ENCODE results near the genes SYTL2, CHORDC1 and FAT3.

- PRO-cap = no peak
These were observed 420.4 kb upstream of the CCDC90B start for GRCh38 chr11:83706564-83706948.

GRCh38 chr11:83724509-83725549 lies 438.7 kb upstream of the CCDC90B start:
- PRO-cap = no peak

- PRO-cap = no peak
These were observed 973.2 kb downstream of the DLG2 start for GRCh38 chr11:84653992-84654207.

- PRO-cap = no peak
These were observed 907.0 kb downstream of the DLG2 start for GRCh38 chr11:84720132-84720583.

- PRO-cap = no peak
These were observed 152.9 kb downstream of the DLG2 start for GRCh38 chr11:85474307-85474597.

DNA sequence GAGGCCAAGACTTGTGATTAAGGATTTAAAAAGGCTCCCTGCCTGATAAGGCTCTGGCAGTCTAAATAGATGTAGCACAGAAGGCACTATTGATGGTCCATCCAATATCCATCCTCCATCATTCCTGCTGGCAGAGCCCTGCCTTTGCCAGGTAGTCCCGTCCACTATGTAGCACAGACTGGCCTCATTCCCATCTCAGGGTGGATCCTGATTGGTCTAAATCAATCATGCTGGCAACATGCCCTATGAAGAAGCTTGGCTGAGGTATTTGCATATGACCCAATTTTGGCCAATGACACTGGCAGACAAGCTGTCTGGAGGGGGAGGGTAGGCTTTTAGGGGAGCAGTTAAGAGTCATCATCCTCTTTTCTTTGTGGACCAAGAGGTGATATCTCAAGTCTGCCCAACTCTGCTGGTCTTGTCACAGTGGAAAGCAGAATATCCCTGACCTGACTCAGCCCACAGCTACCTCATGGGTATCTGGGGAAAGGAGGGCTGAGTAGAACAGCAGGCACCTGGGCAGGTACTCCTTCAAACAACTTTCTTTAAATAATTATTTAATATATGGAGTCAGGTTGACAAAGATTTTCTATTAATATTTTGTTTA lies 5.1 kb downstream of the CCDC89 start:
- PRO-cap = no peak

GRCh38 chr11:85718752-85719509 lies 32.9 kb upstream of the CCDC89 start:
- PRO-cap = no peak

DNA sequence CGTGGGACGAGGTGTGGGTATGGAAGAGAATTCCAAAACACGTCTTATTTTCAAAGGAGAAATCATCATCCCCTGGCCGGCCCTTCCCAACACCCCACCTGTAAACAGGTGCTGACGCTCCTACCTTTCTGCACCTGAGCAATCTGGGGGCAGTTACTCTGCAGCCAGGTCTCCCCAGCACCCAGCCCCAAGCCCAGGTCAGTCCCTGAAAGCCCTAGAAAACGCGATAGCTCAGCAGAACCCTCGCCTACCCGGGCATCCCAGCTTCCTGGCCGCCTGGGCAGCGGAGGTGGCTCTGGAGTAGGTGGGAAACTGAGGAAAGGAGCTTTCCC lies 521 bp downstream of the SYTL2 start:
- PRO-cap = no peak

GRCh38 chr11:85810786-85811693 lies at the start of gene SYTL2:
SYTL2 (minus strand) TSS chr11:85811141.
- PRO-cap = bidirectional peak, plus-strand start at chr11:85811284, minus-strand start at chr11:85811141

DNA sequence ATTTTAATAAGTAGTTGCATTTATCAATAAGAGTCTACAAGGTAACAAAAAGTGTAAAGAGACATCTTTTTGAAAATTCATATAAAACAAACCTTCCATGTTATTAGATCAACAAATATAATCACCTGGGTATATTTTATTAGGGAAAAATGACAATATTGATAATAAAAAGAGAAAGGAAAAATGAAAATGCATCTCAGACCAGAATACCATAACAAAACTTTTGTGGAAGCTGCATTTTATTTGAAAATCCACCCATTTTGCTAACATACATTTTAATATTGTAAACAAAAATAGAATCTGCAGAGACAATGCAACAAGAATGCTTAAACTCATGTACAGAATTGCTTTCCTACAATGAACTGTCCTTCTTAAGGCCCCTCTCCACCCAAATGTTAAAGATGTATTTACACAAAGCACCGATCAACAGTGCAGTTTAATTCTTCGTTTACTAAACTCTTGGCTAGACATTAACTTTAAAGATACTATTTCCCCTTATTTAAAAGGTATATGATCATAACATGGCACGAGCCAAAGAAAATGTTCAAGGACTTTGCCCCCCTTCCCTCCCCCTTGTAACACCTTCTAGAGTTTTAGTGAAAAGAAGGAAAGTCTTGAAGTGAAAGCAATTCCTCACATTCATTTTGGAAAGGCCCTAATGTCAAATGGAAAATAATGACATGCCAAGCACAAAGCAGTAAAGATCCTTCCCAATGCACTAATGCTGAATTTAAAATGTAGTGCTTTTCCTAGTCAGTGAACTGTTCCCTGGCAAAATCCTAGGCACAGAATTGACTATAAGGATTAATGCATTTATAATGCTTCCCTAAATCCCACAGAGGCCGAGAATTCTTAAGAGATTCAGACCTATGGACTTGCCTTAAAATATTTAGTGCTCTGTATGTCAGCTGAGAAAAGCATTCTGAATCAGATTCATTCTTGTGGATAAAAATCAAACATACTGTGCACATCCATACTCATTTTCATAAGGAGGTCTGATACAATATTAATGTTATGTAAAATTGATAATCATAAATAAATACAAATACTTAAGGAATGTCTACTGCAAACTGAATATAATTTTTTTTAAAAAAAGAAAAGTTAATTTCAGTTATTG lies 102.6 kb downstream of the CCDC83 start:
- PRO-cap = no peak

GRCh38 chr11:85979984-85980600 lies 88.8 kb downstream of the PICALM start:
- PRO-cap = no peak

- PRO-cap = no peak
These were observed 22.9 kb downstream of the PICALM start for GRCh38 chr11:86045908-86046454.

DNA sequence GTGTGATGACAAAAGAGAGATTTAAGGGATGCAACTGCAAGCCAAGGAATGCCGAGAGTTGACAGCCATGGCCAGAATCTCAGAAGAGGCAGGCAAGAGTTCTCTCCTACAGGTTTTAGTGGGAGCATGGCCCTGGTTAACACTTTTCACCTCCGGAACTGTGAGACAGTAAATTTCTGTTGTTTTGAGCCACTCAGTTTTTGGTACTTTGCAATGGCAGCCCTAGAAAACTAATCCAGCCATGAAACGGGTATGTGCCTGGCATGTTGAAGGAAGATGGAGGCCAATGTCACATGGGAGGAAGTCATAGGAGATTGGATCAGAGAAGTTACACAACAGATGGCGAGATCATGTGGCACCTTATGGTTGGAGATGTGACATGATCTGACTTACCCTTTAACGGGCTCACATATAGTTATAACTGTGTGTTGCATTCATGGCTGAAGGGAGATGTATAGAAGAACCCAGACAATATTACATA lies 63.2 kb upstream of the EED start:
- PRO-cap = no peak

GRCh38 chr11:86261099-86261581 lies 16.6 kb downstream of the EED start:
- PRO-cap = no peak

DNA sequence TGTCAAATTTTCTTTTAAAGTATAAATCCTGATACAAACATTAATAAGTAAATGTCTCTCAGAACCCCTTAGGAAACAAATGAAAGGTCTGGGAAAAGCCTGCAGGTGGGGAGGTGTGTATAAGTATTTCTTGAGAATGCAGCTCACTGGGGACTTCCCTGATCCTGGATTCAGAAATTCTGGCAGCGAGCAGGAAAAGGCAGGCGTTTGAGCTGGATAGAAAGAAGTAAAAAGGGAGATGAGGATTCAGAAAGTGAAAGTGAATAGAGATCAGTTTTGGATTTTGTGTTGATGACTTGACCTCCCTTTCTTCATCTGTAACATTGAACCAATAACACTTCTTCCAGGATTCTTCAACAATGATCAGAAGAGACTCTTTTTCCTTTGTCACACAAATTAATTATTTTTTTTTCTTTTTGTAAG lies 68.4 kb upstream of the CTSC start:
- PRO-cap = no peak

- PRO-cap = no peak
These were observed 126.3 kb downstream of the NOX4 start for GRCh38 chr11:89364839-89365328.

- PRO-cap = no peak
These were observed 110.1 kb downstream of the NOX4 start for GRCh38 chr11:89381066-89381514.

GRCh38 chr11:89495709-89496555 lies 4.8 kb upstream of the NOX4 start:
- PRO-cap = no peak

- PRO-cap = bidirectional peak, plus-strand start at chr11:90223125, minus-strand start at chr11:90223049
These were observed at the start of gene CHORDC1 for GRCh38 chr11:90222970-90223596. CHORDC1 (minus strand) TSS chr11:90223049.

- PRO-cap = no peak
These were observed at the start of gene FAT3 for GRCh38 chr11:92224389-92225480. FAT3 (plus strand) TSS chr11:92224818.